ENCODE measurements around a stretch of chr9.

DNA sequence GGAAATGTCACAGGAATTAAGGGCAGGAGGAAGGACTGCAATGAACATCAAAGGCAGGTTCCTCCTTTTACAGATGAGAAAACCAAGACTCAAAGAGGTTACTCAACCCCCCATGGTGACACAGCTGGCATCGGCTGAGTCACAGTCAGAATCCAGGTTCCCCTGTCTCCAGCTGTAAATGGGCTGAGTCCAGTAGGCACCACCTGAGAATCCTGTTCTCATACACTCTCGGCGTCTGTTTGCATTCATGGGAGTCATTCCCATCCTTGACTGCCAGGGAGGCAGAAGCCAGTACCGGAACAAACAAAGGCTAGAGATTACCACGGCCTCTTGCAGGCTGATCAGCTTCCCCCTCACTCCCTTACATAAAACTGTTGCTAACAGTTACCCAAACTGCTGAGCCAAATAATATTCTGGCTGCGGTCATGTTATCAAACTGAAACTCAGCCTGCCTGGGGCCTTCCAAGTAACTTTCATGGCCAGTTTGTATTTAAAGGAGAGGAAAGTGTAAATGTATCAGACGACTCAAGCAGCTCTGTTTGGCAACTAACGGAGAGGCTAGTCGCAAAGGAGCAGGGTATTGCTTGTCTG is 201.7 kb downstream of the PAPPA start:
- PRO-cap, result no peak

DNA sequence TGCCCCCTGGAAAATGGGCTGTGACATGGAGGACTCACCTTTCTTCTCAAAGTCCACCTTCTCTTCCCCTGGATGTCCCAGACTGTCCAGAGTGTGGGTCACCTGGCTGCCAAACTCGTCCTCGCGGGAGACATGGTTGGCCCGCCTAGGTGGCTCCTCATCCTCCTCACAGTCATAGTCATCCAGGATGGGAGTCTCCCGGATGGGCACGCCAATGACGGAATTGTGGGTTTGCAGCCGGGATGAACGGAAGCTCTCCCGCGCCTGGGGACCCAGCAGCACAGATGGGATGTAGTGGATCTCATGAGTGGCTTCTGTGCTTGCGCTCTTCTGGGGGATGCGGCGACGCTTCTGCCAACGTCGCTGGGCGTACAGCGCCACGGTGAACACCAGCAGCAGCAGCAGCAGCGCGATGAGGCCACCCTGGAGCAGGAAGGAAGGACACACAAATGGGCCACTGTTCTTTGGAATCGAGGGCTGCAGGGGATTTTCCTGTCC is 200.5 kb downstream of the ASTN2 start:
- PRO-cap, result no peak

DNA sequence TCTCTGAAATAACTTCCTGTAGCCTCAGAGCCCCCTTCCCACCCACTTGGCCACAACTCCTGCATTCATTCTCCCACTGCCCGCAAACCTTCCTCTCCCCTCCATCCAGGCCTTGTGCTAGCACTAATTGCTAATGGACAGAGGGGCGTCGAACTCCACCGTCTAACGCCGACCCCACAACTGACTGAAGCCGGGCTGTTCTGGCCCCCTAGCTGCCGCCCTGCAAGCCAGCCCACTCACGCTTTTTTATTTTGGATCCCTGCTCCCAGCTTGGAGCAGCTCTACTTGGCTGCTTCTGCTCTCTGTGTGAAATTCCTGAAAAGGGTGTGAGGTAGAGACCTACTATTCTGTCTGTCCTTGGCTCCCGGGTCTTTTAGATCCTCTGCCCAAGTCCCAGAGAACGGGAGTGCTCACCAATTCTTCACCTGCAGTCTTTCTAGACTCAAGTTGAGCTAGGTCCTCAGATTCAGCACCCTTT is 737 bp upstream of the ASTN2 start:
- PRO-cap, result no peak

DNA sequence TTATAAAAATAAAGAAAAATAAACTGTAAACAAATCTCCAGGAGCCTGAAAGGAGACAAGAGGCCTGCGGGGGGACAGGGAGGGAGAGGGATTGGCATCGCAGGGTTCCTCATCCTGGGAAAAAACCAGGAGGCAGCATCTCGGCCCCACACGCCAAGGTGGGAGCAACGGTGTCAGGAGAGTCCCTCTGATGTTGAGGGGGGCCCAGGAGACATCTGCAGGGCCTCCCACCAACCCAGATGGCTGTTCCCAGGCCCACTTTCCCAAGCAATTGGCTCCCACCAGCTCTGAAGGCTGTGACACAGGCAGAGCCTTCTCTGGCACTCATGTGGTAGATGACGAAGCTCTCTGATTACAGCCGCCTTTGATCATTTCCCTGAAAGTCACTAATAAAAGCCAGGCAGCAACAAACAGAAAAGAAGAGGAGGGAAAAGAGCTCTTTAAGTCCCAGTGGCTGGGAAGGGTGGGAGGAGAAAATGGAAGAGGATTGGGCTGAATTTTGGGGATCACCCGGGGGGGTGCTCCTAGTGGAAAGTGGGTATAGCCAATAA is 226.5 kb downstream of the CDK5RAP2 start:
- PRO-cap, result no peak

- PRO-cap, result no peak
Observed at GRCh38 chr9:120366535-120367079, 213.4 kb downstream of the CDK5RAP2 start.

DNA sequence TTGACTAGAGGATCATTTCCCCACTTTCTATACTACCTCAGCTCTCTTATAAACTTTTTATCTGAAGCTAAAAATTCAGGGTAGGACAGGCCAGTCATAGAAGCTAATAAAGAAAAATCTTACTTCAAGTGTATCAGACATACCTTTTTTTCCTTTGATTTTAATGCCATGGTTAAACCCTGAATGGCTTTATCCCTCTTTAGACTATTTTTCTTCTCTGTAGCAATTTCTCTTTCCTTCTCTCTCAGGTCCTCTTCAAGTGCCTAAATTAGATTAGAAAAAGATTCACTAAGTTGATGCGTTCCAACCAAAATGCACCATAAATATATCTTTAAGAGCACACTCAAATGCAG is 52.3 kb downstream of the CDK5RAP2 start:
- PRO-cap, result no peak

DNA sequence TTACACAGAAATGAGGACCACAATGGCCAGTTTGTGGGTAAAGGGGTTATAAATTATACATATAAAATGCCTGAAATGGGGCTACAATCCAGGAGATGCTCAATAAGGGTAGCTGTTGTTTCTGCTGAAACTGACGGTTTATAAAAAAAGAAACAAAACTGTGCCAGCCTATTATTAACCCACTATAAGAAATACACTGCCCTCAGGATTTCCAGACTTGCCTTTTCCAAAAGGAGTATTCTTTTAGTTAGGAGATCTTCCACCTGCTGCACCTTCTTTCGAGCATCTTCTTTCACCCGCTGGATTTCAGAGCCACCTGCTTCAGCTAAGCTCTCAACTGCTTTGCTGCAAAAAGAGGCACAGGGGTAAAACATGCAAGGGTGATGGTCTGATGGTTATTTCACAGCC is 41.1 kb downstream of the CDK5RAP2 start:
- PRO-cap, result no peak

GRCh38 chr9:120563073-120563612 is 16.8 kb downstream of the CDK5RAP2 start:
- PRO-cap, result unidirectional peak, plus-strand start at chr9:120563319

GRCh38 chr9:120604306-120605030 is 24.5 kb upstream of the CDK5RAP2 start:
- PRO-cap, result no peak

DNA sequence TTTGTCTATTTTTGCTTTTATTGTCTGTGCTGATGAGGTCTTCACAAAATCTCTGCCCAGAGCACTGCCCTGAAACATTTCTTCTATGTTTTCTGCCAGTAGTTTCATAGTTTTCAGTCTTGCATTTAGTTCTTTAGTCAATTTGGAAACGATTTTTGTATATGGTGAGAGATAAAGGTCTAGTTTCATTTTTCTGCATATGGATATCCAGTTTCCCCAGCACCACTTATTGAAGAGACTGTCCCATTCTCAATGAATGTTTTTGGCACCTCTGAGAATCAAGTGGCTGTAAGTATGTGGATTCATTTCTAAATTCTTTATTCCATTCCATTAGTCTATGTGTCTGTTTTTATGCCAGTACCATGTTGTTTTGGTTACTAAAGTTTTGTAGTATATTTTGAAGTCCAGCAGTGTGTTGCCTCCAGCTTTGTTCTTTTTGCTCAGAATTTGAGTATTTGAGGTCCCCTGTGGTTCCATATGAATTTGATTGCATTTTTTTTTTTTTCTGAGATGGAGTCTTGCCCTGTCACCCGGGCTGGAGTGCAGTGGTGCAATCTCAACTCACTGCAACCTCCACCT is 51.1 kb upstream of the CDK5RAP2 start:
- PRO-cap, result no peak

DNA sequence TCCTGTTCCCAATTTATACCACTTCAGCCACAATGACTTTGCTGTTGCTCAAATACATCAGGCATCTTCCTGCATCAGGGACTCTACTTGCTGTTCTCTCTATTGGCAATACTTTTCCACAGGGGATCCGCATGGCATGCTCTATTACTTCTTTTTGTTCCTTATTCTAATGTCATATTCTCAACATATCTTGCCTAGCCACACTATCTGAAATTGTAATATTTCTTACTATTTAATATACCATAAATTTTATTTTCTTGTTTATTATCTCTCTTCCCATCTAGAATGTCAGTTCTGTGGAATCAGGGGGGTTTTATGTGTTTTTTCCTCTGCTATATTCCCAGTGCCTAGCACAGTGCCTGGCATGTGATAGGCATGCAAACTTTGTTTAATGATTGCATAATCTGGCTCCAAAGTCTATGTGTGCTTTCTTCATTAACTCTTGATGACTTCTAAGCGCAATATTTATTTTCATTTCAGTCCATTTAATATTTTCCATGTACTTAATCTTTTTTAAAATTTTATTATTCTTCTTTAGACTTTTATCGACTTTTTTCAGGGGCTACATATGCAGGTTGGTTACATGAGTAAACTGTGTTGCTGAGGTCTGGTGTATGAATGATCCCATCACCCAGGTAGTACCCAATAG is 60.3 kb upstream of the CDK5RAP2 start:
- PRO-cap, result no peak

DNA sequence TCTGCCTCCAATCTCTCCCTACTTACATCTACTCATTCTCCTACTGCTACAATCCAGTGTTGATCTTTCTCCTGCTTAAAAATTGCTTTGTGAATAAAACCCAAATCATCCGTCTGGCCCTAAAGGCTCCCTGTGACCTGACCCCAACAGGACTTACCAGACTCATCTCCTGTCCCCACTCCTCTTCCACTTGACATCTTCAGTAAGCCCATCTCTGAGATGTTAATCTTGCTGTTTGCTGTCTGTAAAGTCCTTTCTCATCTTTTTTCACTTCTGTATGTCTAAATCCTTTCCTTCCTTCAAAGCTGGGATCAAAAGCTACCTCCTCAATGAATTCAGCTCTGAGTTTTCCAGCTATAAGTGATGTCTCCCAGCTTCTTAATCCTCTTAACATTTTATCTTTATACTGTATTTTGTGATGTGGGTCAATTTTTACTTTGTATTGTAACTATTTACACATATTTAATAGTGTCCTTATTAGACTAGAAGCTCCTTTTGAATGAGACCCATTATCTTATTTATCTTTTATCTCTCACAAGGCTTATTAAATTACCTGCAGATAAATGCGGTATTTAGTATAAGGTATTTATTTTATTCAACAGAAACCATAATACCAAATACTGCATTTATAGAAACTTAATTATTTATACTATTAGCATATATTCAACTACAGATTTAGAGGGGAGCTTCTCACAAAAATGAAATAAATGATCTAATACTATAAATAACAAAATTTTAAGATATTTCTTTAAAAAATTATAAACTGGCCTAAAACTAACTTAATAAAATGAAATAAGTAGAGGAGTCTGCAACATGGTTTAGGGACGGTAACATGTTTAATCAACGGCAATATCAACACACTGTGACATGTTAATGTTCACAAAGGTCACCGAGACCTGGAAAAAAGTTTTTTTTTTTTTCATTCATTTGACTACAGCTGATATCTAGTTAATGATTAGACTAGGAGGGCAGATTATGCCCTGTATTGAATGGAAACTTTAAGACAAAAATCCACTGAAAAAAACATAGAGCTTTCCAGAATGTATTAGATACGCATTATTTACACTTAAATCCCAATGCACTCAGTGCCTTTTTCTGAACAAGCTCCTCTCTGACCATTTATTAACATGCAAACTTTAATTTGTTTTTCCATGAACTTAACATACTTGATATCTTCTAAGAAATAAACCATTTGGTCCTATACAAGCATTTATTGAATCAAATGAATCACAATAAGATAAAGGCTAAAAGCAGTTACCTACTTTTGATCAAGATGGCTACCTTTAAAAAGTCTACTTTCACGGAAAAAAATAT is 66.7 kb upstream of the CDK5RAP2 start:
- PRO-cap, result no peak

DNA sequence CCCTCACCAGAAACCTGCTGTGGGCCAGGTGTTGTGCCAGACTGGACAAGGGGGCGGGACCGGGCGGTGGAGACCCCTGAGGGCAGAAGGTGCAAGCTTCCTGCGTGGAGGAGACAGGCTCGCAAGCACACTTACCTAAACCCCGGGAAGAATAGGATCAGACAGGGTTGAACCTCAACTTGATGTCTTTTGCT is 739 bp upstream of the MEGF9 start:
- PRO-cap, result no peak

DNA sequence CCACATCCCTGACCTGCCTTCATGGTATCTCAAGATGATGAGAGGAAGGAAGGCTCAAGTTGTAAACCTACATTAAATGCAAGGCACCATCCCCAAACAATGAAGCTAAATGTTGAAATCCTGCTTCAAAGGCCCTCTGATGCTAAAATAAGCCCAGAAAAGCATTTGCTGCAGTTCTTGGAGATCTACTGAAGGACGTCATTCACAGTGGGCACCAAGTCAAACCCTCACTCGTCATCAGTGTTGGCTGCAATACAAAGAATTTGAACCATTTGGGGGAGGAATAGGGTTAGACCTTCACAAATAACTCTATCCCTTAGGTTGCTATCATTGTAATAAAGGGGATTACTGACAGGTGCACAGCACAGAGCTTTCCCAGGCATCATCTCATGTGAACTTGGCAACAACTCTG is 9.3 kb upstream of the MEGF9 start:
- PRO-cap, result unidirectional peak, minus-strand start at position 101 of the sequence; unidirectional peak, minus-strand start at position 149 of the sequence

DNA sequence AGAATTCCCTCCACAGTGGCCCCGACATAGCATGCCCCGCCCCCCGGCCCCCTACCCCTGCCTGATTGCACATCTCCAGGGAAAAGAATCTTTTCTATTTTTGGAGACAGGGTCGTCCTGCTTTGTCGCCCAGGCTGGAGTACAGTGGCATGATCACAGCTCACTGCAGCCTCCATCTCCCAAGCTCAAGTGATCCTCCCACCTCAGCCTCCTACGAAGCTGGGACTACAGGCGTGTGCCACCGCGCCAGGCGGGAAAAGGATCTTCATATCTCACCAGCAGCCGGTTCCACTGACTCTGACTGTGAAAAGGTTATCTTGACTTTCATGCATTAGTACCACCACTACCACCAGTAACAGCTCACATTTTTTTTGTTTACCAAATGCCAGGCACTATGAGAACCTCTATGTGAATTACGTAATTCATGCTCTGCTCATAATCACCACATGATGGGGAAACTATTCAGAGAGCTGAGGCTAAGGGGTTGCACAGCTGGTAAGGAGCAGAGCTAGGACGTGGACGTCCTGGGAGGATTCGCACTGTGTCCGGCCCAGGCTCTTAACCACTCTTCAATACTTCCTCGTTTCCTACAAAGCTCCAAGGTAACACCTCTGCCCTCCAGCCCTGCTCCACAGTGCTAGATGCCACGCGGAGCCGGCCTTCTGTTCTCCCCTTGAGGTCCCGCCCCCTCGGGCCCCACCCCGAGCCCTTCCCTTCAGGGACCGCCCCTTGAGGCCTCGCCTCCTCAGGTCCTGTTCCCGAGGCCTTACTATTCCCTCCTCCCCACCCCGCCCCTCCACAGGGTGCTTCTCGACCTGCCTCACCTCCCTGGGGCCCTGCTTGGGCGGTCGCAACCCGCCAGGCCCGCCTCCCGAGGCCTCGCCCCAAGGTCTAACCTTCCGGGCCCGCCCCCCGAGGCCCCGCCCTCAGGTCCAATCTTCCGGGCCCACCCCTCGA is 8.7 kb downstream of the PHF19 start:
- PRO-cap, result bidirectional peak, plus-strand start at position 465 of the sequence, minus-strand start at position 299 of the sequence; unidirectional peak, minus-strand start at position 633 of the sequence; bidirectional peak, plus-strand start outside the sequence, minus-strand start at position 866 of the sequence

- PRO-cap, result no peak
Observed at GRCh38 chr9:120922873-120923223, 3.7 kb downstream of the TRAF1 start.

GRCh38 chr9:120925554-120925759 is 1.1 kb downstream of the TRAF1 start:
- PRO-cap, result no peak

DNA sequence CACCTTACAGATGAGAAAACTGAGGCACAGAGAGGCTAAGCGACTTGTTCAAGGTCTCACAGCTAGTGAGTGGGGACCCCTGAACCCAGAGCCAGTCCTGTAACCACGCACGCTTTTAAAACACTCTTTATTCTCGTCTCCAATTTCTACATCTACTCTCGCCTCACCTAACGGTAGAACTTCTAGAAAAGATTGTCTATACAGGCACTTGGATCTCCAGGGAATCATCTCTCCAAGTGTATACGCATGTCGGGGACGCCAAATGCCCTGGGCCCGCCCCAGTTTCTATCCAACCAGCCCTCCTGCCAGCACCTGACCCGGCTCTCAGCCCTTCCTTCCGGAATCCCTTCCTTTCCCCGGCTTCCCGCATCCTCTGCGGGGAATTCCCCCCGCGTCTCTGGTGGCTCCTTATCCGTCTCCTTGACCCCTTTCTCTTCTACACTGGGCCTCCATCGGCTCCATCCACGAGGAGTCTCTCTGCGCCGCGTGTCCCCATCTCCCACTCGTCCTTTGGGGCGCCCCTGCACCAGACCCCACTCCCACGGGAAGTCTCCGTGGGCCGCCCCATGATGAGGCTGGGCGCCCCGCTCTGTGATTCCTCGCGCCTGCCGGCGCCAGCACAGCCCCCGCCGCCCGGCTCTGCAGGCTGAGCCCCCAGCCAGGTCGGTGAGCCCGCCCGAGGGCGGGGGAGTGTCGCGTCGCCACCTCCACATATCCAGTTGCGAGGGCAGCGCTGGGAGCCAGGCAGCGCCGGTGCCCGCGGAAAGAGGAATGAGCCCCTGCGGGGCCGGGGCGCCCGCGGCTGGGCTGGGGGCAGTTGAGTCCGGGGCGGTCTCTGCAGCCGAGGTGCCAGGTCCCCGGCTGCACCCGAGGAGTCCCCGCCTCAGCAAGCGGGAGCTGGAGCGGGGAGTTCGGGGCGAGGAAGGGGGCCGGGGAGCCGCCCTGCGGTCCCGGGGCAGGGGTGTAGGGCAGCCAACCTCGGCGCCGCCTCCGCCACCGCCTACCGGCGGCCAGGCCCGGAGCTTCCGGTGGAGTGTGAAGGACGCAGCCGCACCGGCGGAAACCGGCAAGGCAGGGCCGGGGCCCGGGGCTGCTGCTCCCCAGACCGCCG is 1.9 kb upstream of the TRAF1 start:
- PRO-cap, result bidirectional peak, plus-strand start at position 381 of the sequence, minus-strand start at position 326 of the sequence; unidirectional peak, plus-strand start at position 728 of the sequence; bidirectional peak, plus-strand start at position 1,031 of the sequence, minus-strand start at position 1,002 of the sequence

- PRO-cap, result no peak
Observed at GRCh38 chr9:121133113-121133820, 58.5 kb downstream of the CNTRL start.

DNA sequence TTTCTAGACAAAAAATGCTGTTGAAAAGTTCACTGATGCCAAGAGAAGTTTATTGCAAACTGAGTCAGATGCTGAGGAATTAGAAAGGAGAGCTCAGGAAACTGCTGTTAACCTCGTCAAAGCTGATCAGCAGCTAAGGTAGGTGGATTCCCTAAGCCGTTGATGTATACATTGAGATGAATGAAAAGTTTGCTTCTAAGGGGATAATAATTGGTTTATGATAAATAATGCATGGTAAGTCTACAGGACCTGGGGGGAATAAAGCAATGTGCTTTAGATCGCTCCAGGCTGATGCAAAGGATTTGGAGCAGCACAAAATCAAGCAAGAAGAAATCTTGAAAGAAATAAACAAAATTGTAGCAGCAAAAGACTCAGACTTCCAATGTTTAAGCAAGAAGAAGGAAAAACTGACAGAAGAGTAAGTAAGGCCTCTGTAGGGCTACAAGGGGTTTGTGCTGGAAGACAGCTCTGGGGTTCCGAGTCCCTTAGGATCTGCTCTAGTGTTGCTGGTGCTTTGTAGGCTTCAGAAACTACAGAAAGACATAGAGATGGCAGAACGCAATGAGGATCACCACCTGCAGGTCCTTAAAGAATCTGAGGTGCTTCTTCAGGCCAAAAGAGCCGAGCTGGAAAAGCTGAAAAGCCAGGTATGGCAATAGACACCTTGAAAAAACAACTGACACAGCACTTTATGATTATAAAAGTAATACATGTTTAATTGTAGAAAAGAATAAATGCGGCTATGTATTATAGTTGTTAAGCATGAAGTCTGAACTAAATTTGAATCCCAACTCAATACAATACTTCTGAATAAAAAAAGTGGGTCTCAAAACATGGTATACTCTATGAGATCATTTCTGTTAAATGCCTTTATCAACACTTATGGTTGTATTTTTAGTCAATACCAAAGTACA is 43.9 kb downstream of the RAB14 start:
- PRO-cap, result no peak

Data from trachea (tissue), 1 donor.